Diencephalon (tissue), 2 donors: ENCODE measurements around a stretch of chr6.

- RAMPAGE, long total RNA: no peak
These were observed 9.1 kb downstream of the BAK1 start for GRCh38 chr6:33570578-33571689.

DNA sequence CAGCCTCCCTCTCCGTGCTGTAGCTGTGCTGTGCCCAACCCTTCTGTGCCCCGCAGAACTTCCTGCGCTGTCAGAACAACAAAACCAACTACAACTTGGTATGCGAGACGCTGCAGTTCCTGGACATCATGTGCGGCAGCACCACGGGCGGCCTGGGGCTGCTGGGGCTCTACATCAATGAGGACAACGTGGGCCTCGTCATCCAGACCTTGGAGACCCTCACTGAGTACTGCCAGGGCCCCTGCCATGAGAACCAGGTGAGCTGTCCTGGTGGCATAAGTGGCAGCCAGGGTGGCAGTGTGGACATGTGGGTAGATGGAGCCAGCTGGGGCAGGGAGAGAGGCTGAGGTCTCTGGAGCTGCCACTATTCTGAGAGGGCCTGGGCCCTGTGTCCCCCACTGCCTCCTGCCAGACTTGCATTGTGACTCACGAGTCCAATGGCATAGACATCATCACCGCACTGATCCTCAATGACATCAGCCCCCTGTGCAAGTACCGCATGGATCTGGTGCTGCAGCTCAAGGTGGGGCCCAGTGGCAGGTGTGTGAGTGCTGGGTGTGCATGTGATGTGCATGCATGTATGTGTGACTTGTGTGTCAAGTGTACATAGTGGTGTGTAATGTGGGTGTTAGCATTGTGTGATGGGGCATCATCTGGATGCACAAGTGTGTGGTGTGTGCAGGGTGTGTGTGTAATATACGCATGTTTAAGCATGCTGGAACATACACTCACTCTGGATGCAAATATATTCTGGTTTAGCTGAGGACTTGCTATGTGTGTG lies 25.3 kb downstream of the UQCC2 start:
- RAMPAGE, long total RNA: no peak

- RAMPAGE, long total RNA: no peak
These were observed 18.8 kb downstream of the UQCC2 start for GRCh38 chr6:33692584-33693157.

DNA sequence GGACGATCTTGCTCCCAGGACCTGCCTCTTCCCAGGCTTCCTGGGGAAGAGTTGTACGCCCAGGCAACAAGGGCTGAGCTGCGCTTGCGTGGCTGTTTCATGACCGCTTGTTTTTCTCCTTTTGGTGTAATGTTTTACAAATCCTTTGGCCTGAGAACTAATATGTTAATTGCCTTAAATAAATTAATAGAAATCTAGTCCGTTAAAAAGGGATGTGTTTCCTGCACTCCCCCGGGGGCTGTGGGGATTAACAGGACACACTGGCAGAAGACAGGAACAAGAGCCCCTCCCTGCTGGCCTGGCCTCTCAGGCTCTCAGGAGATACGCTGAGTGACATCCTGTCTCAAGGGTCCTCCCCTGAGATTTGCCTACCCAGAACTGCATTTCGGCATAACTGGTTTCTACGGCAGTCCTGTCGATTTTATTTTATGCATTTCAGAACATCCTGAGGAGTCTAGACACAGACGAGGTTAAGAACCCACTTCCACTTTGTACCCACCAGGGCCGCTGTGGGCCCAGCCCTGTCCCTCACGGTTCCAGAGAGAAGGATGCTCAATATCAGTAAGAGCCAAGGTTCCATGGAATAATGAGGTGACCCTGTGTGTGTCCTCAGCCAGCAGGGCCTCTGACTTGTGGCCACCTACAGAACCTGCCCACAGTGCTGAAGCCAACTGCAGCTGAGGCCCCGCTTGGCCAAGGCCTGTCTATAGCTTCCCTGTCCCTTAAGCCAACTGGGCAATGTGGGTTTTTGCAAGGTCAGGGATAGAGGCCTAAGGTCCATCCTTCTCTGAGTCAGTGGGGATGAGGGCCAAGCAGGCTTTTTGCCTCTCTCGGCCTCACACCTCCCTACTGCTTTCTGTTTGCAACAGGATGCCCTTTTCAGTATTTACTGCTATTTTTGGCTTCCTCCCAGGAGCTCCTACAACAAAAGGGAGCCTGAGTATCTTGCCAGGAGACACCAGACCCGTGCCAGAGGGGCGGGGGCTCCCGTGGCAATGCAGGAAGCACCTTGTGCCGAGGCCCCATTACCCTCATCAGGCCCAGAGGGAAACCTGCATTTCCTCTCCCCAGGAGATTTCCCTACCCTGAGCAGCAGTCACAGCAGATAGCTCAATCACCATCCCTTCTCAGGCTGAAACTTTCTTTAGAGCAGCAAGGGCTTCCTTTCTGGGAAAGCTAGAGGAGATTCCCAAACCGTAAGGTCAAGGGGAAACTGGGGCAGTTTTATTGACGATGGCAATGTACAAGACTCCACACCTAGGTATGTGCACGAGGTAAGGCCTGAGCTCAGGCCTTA lies 14.7 kb downstream of the UQCC2 start:
- RAMPAGE, long total RNA: no peak

- RAMPAGE, long total RNA: no peak
These were observed 765 bp downstream of the UQCC2 start for GRCh38 chr6:33710654-33711216.

- RAMPAGE, long total RNA: no peak
These were observed 5.6 kb upstream of the UQCC2 start for GRCh38 chr6:33716830-33717800.

DNA sequence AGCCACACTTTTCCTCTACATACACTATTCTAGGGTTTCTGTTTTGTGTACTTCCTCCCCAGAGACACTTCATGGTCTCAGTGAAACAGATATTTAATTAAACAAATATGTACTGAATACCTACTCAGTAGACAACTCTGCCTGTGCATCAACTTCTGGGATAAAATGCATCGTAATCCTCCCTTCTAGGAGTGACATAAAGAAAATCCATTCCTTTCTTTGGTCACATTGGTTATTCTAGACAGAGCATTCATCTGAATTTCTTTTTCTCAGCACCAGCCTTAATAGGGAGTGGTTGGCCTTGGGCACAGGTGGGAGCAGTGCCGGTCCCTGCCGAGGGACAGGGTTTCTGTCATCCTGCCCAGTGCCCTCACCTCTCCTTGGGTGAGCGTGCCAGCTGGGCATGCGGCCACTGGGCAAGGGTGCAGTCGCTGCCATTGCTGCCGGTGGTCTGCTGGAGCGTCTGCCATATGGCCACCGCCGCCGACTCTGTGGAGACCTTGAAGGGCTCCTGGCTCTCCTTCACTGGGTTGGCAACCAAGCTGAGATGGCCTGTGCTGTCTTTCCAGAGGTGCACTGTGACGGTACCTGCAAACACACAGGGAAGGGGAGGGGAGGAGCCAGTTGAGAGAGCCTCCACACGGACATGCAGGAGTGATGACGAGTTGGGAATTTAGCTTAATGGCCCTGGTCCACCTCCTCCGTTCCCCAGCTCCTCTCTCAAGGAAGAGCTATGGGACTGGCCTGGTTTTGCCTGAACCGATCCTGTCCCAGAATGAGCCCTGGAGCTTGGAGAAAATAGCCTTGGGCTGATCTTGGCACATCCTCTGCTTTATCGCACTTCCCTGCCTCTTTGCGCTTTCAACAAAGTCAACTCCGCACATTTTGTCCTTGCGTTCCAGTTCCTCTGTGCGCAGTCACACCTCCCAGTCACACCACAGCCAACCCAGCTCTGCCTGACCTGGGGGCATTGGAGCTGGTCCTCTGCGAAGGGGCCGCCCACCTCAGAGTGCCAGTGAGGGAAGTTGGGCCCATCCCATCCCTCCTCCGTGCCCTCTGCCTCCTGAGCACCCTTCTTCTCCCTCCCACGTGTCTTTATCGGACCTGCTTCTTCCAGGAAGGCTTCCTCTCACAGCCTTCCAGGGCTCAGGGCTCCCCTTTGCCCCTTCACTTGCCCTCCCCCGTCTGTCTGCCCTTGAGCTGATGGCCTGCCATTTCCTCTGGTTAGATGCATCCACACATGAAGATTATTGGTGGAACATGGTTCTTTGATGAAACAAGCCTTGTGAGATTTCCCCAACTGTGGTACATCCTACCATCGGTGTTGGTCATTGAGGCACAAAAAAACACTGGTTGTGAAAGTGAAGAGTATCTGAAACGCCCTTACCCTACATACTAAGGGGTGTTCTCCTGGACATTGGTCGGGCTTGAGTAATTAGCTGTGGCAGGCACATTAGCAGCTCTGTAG lies 16.7 kb upstream of the UQCC2 start:
- RAMPAGE, long total RNA: no peak

- RAMPAGE, long total RNA: no peak
These were observed 12.5 kb downstream of the IP6K3 start for GRCh38 chr6:33734210-33734520.

DNA sequence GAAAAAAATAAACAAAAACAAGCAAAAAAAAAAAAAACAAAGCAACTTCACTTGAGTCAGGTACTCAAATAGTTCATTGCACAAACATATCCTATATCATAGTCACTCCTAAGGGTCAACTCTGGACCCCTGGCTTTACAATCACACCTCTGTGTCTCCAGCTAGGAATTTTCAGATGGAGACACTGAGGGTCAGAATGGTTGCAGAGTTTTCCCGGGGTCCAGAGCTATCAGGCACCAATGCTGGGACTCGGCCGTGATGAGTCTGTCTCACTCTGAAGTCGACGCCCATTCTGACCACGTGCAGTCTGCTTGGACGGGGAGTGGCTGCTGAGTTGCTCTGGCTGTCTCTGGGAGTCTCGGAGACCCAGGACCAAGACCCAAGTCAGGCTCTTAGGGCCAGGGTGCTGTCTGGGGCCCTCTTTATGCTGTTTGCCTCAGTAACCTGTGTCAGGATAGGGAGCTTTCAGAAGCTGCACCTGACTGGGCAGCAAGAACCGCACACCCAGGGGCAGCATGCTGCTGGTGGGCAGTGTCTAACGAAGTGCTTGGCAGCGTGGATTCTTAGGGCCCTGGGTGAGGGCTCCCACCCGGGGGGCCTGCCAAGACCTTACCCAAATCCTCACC lies 4.6 kb downstream of the IP6K3 start:
- RAMPAGE, long total RNA: no peak

DNA sequence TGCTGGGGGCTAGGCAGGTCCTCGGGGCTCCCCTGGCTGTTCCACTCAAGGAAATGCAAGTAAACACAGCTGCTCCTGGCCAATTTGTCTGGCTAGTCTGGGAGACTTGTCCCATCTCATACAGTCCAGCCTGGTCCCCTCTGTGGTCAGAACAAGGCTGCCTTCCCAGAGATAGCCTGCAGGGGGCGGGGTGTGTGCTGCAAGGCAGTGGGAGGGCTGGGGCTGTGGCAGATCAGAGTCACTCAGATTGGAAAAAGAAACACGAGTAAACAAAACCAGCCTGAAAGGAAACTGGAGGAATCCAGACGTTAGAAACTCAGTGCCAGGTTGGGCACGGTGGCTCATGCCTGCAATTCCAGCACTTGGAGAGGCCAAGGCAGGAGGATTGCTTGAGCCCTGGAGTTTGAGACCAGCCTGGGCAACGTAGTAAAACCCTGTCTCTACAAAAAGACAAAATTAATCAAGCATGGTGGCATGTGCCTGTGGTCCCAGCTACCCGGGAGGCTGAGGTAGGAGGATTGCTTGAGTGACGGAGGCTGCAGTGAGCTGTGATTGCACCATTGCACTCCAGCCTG lies 20.3 kb downstream of the LEMD2 start:
- RAMPAGE, long total RNA: no peak

- RAMPAGE, long total RNA: no peak
These were observed 18.9 kb downstream of the LEMD2 start for GRCh38 chr6:33769797-33770598.

GRCh38 chr6:34022419-34023037 lies 123.4 kb downstream of the GRM4 start:
- RAMPAGE, long total RNA: no peak

DNA sequence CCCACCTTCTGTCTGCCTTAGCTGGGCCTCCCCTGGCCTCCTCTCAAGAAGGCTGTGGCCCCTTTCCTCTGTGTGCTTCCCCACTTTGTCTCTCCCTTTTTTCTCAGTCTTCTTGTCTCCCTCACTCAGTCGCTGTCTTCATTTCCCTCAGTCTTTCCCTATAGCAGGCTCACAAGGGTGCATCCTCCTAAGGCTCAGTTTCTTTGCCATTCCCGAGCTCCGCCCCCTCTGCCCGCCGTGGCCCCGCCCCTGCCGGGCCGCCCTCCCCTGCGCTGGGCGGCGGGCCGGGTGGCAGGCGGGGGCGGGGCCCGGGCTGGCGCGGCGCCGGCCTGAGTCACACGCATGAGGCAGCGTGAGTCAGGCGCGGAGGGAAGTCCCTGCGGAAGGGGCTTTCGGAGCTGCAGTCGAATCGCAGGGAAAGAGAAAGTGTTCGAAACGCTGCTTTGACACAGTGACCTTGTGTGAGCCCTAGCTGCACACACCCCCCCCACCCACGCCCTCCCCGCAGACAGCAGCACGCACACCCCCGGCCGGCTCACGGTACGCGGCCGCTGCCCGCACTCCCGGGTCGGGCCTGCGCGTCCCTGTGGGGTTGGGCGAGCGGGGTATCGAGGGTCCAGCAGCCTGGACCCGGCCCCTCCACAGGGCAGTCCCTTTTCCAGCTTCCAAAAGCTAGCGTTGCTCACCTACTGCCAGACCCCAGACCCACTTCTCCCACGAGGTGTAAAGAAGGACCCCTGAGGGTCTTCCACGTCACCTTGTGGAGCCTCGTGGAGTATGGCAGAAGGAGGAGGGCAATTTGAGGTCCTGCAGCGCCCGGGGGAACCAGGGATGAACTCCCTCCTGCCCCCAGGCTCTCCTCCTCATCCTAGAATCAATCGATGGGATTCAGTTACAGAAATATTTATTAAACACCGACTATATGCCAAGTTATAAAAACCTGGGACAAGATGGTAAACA lies 12.6 kb upstream of the HMGA1 start:
- RAMPAGE, long total RNA: no peak

DNA sequence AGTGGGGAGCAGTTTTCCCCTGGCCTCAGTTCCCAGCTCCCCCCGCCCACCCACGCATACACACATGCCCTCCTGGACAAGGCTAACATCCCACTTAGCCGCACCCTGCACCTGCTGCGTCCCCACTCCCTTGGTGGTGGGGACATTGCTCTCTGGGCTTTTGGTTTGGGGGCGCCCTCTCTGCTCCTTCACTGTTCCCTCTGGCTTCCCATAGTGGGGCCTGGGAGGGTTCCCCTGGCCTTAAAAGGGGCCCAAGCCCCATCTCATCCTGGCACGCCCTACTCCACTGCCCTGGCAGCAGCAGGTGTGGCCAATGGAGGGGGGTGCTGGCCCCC lies 3.8 kb downstream of the SMIM29 start:
- RAMPAGE, long total RNA: no peak

DNA sequence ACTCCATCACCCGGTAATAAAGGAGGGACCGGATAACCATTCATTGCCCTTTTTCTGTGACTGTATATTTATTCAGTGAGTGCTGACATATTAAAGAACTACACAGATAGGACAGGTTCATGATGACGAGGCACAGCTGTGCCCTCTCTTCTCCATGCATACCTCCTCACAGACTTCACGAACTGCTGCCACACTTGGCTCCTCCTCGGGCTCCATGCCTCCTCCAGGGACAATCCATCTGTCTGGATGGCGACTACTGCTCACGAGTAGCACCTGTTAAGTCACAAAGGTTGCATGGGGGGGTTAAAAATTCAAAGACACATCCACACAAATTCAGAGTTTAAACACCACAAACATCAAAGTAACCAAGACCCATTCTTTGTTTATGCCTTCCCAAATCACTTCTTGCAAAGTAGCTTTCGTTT lies 50.8 kb downstream of the NUDT3 start:
- RAMPAGE, long total RNA: no peak

- RAMPAGE, long total RNA: no peak
These were observed 13.8 kb downstream of the RPS10 start for GRCh38 chr6:34412010-34412469.

- RAMPAGE, long total RNA: no peak
These were observed 11.3 kb downstream of the SPDEF start for GRCh38 chr6:34544820-34545332.

DNA sequence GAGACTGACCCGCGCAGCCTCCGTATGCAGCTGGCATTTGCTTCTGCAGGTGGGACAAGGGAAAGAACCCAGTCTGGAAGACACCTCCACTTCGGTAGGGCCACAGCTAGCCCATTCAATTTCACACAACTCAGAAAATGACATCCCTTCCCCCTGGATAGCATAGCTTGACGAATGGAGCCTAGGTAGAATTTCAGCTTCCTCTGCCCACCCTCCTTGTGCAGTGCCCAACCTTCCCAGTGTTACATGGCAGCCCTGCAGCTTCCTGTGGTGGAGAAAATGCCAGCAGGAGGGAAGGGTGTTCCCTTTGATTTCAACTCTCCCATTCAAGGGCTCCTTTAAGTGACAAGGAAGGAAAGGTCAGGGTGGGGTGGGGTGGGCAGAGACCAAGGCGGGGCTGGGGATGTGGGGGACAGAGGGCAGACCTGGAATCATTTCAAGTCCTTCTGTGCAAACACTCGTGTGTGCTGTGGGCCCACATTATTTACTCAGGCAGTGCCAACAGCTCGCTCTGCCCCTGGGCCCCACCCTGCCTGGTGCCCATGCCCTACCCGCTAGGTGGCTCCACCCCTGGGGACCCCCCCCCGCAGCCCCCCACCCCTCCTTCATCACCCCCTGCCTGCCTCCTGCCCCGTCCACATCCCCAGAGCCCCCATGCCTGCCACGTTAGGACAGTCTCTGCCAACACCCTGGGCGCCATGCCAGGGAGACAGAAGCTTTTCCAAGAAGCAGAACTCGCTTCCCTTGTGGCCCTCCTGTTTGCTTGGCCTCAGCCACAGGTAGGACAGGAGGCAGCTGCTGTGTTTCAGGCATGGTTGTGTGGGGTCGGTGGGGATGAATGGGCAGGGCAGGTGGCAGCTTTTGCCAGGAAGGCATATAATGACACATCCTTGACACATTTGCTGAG lies 9.5 kb downstream of the SPDEF start:
- RAMPAGE, long total RNA: no peak

GRCh38 chr6:34554633-34555389 lies 1.3 kb downstream of the SPDEF start:
- RAMPAGE, long total RNA: no peak

DNA sequence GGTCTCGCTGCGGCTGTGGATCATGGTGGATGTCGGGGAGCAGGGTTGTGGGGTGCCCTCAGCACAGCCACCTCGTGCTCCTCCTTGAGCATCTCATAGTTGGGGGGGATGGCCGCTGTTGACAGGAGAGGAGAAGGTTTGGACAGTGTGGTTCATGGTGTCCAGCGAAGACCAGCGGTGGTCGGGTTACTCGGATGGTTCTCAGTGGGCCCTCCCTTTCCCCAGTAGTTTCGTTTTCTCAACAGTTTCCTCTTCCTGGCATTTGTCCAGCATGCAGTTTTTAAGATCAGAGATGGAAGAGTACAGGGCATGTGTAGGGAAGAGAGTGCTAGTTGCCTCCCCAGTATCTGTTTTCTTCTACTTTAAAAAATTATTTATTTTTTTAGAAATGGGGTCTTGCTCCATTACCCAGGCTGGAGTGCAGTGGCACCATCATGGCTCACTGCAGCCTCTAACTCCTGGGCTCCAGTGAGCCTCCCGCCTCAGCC lies 20.4 kb upstream of the SPDEF start:
- RAMPAGE, long total RNA: no peak